ENCODE measurements around a stretch of chr2.

DNA sequence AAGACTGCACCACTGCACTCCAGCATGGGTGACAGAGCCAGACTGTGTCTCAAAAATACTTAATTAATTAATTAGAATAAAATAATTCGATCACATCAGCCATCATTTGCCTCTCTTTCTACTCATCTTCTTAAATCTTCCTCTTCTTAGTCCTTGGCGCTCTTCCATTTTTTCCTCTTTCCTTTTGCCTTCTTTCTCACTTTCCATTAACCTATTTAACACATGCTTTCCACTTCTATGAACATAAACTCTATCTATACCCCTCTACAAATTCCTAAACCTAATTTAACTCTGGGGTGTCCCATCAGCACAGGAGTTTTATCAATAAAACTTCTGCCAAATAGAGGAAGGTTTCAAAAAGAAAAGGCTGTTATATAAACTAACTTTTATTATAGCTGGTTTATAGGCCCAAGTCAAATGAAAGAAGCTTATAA lies 80.6 kb downstream of the MEMO1 start:
- PRO-cap, result no peak

GRCh38 chr2:32197616-32198040 lies 32.0 kb downstream of the SLC30A6 start:
- PRO-cap, result no peak

- PRO-cap, result no peak
Observed at GRCh38 chr2:32401084-32401822, 44.4 kb downstream of the BIRC6 start.

- PRO-cap, result no peak
Observed at GRCh38 chr2:32428199-32428626, 71.4 kb downstream of the BIRC6 start.

DNA sequence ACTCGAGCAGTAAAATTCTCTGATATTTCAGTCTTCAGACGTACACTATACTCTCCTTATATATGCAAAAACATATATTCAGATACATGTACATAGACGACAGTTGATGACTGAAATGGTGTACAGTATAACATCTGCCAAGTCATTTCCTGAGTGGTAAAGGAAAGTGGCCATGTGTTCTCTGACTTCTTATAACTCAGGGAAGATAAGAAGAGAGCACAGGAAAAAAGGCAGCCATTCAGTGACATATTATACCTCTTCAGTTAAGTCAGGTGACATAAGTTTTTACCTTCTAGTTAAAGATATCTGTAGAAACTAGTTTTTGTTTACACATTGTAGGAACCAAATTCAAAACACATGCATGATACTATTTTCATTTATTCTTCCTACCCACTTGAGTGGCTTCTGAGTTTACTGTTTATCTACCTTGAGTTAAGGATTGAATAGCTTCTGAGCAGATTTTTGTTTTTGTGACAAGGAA lies 35.7 kb upstream of the TTC27 start:
- PRO-cap, result no peak

- PRO-cap, result no peak
Observed at GRCh38 chr2:33022139-33022530, 75.4 kb downstream of the LTBP1 start.

GRCh38 chr2:33077685-33078310 lies 131.0 kb downstream of the LTBP1 start:
- PRO-cap, result no peak

DNA sequence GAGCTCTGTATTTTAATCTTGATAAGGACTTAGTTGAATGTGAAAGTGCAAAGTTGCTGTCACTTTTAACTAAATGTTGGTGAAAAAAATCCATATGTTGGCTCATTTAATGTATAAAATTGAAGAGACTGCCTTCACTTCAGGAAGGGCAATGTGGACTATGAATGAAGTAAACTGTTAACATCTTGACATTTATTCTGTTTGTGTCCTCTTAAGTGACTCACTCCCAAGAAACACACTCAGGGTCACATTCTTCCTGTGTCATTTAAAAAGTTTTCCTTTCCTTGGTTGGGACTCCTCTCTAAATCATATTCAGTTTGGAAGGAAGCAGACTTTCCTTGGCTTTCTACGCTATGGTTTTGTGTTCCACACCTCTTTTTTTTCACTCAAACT lies 256.5 kb upstream of the RASGRP3 start:
- PRO-cap, result no peak

DNA sequence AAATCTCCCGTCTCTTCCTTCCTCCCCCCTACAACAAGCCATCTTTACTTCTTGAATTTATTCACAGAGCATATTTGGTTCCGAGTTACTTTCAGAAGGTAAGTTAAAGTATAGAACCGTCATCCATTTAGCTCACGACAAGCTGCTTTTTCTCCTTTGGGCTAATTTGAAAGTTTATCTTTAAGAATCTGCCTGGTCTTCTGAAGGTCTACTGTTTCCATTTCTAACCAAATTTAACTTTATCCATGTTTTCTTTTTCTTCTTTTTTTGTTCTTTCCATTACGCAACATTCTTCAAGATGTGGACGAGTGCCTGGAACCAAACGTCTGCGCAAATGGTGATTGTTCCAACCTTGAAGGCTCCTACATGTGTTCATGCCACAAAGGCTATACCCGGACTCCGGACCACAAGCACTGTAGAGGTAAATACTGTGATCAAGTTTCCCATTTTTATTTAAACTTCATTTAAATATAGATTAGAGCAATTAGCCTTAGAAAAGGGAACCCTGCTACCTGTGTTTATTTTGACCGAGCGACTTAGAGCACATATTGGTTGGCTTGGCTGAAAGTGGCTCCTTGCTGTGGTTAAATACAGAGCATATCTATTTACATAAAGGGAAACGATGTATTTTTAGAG lies 183.5 kb upstream of the RASGRP3 start:
- PRO-cap, result no peak

DNA sequence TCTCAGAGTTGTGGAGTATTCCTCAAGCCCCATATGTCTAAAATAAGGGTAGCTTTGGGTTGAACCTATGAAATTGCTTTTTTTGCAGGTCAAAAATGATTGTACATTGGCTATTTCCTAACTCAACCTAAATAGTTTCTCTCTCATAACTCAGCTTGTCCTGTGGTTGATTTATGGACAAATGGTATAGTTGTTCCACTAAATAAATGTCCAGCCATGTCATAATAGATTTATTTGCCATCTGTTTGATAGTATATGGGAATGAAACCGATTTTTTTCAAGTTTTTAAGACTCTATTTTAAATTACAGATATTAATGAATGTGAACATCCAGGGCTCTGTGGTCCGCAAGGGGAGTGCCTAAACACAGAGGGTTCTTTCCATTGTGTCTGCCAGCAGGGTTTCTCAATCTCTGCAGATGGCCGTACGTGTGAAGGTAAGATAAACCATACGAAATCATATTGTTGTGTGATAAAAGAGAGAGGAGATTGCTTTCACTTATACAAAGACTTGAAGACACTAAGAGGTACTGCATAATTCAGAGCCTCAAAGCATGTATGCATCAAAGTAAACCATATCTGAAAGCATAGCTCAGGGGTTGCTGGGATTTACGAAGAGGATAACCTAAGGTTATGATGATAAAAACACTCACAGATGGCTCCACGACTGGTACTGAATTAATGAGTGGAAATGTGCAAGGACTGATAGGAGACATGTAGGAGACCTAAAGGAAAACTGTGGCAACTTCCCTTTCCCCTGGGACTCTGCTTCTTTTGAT lies 161.4 kb upstream of the RASGRP3 start:
- PRO-cap, result no peak

- PRO-cap, result no peak
Observed at GRCh38 chr2:34390731-34391172, 791.7 kb upstream of the FAM98A start.

- PRO-cap, result no peak
Observed at GRCh38 chr2:35973711-35974153, 381.8 kb upstream of the CRIM1 start.

DNA sequence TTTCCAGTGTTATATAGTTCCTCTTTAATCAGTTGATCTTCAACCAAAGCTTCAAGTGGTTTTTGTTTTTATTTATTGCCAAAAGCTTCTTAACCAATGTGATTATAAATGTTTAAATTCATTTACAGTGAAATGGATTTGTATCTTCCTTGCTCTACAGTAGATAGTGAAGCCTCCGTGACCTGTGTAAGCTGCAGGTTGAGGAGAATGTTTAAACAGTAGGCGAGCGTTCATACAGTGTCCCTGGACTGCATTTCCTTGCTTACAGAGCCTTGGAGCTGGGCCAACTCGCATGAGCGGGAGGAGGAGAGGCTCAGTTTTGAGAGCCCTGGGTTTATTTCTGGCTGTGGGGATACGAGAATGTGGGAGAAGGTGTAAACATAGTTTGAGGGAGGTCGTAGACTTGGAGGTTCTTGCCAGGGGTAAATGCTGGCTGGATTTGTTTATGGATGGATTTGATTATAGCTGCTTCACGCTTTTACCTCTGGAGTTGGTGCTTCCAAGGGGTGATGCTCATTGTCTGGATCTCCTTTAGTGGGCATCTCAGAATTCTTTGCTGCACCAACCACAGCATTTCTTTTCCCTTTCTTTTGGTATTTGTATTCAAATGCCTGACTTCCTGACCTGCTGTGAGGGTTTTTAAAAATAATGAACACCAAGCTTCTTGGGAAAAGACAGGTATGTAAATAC lies 20.7 kb downstream of the CRIM1 start:
- PRO-cap, result no peak

- PRO-cap, result no peak
Observed at GRCh38 chr2:36383035-36384110, 27.8 kb downstream of the CRIM1 start.

DNA sequence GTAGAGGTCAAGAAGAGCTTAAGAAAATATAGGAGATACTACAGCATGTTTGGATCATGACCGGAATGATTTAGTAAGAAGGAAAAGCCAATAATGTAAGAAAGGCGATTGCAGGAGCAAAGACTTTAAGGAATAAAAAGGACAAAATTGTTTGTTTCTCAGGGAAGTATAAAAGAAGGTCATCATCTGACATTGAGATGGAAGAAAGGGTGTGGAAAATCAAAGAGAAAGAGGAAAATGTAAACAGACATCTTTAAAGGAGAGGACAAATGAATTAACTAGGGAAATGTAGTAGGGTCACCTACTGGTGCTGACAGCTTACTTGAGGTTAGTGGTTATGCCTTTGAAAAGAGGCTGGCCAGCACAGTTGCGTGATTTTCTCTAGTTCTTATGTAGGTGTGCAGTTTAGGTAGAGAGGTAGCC lies 44.1 kb downstream of the CRIM1 start:
- PRO-cap, result no peak

GRCh38 chr2:36402137-36402796 lies 46.7 kb downstream of the CRIM1 start:
- PRO-cap, result no peak

DNA sequence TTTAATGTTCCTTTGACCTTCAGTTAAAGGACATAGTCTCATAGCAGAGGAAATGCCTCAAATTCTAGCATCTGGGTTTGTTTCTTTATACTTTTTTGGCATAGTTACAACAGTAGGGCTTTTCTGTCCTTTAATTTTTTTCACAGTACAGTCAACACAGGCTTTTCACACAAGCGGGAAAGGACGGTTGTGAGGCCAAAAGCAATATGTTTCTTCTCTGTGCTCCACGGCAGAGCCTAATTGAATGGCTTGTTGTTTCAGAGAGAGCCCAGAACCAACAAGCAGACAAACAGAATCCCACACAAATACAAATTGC lies 57.7 kb downstream of the CRIM1 start:
- PRO-cap, result no peak

GRCh38 chr2:36432421-36432932 lies 76.9 kb downstream of the CRIM1 start:
- PRO-cap, result no peak

- PRO-cap, result no peak
Observed at GRCh38 chr2:36461187-36461706, 105.7 kb downstream of the CRIM1 start.

DNA sequence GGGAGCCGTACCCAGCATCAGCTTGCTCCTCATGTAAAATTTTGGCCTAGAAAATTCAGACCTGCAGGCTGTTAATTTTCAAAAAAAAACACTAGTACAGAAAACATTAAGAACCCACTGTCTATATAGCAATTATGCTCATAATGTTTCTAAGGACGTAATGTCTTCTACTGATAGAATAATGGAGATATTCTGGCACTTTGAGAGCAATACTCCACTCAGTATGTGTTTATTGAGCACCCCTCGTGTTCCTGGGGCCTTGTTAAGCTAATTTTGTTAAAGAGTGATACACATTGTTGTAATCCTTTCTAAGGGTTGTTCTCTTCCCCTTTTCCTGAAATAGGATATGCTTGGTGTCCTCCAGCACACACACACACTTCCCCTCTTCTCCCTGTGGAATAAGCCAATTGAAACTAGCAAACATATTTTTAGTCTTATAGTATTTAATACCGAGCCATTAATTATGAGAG lies 114.0 kb downstream of the CRIM1 start:
- PRO-cap, result no peak

Measured in WTC11 (cell line).